Epidermal melanocyte (primary cell): ENCODE measurements around the gene COX7A2L.

DNA sequence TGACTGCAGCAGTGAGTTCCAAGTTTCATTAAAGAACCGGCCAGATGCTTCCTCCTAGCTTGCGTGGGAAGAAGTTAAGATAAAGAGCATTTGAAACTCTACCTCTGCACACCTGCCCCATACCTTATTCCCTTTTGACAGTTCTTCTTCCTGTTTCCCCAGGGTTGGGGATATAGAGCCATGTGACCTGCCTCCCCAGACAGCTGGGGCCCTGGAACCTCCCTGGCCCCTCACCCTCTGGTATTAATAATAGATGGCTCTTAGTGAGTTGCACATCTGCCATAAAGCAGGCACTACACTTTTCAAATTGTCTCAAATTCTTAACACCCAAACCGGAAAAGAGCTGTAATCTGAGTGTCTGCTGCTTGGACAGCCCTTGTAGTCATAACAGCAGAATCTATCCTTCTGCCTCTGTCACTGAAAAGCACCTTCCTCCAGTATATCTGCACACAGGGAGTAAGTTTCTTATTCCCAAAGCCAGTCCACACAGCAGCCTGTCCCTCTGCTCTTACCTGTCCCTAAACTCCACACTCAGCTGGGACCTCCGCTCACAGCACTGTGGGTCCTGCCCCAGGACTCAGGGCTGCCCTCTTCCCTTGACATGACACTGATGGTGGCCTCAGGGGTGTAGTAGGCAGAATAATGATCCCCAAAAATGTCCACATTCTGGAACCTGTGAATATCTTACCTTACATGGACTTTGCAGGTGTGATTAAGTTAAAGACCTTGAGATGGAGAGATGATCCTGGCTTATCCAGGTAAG lies 39.9 kb upstream of the EML4 start:
- RRBS = no CpG with 5 or more reads among the region's 4 CpGs

- RRBS = no CpG with 5 or more reads among the region's 1 CpG
Observed at GRCh38 chr2:42171603-42172053, 2.5 kb downstream of the EML4 start.

DNA sequence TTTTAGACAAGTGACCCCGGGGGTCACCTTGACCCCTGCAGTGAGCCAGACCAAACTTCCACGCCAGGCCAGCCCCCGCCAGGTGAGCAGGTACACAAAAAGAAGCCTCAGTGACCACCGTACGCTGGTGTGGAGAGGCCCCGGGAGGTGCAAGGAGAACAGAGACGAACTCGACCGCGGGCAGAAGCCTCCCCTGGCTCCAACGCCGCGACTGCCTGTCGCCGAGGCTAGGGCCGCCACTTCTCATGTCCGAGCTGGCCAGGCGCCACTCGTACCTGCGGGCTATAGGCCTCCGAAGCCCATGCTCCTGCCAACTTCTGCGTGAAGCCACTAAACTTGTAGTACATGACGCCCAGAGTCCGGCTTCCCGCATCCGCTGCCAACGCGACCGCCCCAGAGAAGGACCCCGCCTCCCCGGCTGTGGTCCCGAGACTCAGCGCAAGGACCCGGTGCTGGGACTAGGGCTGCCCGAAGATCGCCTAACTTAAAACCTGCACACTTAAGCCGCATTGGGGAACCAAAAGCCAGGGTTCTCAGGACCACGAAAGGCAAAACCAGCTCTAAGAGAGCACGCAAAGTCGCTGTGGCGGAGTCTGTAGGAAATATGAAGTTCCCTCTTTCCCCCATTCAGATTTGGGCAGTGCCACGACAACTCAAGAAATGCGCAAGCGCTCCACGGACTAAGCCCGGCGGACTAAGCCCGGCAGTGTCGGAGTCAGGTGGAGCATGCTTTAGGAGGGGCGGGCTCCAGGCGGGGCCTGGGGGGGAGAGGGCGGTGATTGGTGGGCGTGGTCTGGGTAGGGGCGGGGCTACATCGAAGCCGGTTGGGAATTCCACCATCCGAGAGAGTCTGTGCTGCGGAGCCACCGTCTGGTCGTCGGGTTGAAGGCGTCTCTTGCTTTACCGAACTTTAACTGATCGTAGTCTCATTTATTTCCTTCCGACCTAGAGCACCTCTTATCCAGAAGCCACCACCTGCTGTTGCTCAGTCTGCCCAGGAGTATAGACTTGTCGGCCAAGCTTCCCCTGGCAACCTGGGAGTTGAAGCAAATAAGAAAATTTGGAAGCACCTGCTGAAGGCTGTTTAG lies at the start of gene COX7A2L:
COX7A2L (minus strand) TSS at position 403 of the 1,088 bp plus-strand sequence.
- RRBS = 4% methylated on average over 9 of the region's 66 CpGs

- RRBS = no CpG with 5 or more reads among the region's 3 CpGs
Observed at GRCh38 chr2:42361903-42362401, 935 bp upstream of the COX7A2L start.

GRCh38 chr2:42569777-42570339 lies 1.4 kb downstream of the MTA3 start:
- RRBS = no CpG with 5 or more reads among the region's 5 CpGs

- RRBS = no CpG with 5 or more reads among the region's 26 CpGs
Observed at GRCh38 chr2:42811467-42812066, 19.2 kb upstream of the HAAO start.

DNA sequence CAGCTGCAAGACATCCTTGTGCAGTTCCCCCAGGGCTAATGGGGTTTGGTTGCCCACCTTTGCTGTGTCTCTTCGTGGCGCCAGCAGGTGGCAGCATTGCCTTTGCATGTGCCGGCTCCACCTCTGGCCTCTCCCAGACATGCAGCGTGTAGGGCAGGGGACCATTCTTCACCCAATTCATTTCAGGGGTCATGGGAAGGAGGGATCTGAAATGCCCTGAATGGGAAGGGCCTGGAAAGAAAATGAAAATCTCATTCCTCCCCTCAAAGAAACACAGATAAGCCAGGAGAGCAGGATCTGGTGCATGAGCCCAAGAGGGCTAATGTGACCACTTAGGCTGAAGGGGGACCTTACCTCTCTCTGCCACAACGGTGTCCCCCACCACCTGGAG lies 36.6 kb upstream of the HAAO start:
- RRBS = no CpG with 5 or more reads among the region's 5 CpGs

DNA sequence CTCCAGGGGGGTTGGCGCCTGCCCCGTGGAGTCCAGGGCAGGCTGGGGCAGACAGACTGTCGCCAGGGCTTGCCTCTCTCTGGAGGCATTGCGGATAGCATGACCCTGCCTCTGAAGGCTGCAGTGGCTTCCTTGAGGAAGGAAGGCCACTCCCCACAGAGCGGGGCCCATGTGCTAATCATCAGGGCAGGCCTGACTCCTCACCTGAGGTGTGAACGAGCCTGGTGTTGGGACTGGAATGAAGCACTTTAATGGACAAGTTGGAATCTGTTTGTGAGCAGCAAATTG lies 144.8 kb upstream of the HAAO start:
- RRBS = no CpG with 5 or more reads among the region's 6 CpGs

- RRBS = no CpG with 5 or more reads among the region's 19 CpGs
Observed at GRCh38 chr2:43026701-43027526, 199.5 kb downstream of the ZFP36L2 start.

DNA sequence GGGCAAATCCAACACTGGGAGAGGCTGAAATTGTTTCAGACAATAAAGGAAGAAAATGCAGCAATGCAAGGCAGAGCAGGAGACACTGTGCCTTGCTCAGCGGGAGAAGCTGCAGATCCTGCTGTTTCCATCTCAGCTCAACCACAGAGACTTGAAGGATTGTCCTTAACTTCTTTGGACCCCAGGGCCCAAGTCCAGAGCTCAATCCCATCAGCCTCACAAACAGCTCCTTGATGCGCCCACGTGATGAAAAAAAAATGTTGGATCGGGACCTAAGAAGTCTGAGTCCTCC lies 175.7 kb downstream of the ZFP36L2 start:
- RRBS = no CpG with 5 or more reads among the region's 4 CpGs

- RRBS = no CpG with 5 or more reads among the region's 7 CpGs
Observed at GRCh38 chr2:43071584-43071966, 154.8 kb downstream of the ZFP36L2 start.

- RRBS = no CpG with 5 or more reads among the region's 3 CpGs
Observed at GRCh38 chr2:43128604-43128933, 97.8 kb downstream of the ZFP36L2 start.

DNA sequence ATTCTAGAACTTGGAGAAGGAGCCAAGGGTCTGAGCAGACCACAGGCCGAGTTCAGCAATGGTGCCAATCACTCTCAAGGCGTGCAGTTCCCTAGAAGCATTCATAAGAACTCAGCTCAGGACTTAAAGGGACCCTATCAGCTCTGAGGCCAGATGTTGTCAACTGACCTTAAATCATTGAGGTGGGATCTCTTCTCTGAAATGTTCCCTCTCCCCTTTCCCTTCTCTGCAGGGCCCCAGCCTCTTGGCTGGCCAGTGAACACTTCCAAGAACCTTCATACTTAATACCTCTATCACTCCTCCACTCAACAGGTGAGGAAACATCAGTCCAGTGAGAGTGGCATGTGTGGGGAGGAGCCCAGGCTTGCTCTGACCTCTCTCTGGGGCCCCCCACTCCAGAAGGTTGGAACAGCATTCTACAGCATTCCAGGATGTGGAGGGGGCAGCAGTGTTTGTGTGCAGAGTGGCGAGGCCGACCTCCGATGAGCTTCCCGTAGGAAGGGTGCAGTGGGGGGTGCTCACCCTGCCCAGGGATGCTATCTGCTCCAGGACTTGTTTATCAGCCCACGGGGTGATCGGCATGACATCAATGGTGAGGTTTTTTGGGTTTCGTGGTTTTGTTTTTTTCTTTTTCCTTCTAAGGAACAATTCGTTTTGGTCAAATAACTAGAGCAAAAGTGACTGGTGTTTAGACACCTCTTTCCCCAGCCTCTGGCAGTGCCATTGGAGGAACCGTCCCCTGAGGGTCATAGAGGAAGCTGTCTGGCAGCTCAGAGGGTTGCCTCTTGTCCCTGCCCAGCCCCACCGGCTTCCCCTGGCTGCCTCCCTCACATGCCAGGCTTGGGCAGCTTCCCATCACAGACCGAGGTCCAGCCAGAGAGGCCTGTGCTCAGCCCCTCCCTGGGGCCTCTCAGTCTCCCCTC lies 96.7 kb downstream of the ZFP36L2 start:
- RRBS = no CpG with 5 or more reads among the region's 13 CpGs

DNA sequence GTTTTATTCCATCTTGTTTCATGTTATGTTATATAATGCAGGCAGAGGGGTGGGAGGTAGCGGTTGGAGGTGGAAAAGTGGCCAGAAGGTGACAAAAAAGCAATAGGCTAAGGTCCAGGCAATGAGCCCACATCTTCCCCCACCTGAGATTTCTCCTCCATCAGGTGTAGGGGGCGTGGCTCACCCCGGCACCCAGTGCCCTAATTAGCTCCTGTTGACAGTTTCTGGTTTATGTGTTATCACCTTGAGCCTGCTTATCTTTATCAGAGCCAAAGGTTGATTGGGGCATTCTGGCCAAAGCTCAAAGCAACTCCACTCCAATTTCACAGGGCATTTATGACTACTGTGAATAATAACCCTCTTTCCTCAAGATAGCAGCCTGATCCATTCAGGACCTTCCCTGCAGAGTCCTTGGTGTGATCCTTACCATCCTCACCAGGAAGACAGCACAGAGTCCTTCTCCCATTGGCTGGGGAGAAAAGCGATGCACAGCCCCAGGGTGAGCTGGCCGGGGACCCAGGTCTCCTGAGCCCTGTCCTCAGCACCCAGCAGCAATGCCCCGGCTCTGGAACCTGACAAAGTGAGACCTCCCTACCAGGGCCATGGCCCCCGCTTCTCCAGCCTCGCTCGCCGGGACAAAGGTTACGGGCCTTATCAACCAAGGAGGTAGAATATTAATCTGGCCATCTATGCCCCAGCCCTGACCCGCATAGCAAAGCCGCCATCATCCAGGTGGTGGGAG lies 64.7 kb downstream of the ZFP36L2 start:
- RRBS = 90% methylated on average over 6 of the region's 13 CpGs

DNA sequence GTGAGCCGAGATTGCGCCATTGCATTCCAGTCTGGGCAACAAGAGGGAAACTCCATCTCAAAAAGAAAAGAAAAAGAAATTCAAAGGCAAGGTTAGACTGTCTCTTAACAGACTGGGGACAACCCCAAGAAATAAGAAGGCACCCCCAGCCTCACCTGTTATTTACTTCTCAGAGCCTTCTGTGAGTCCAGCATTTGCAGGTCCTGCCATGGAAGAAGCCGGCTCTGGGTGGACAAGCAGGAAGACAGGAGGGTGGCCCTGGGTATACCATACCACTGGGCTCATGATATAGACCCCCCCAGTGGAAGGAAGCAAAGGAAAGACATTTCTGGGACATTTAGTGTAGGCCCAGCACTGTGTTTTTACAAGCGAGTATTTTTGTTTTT lies 52.5 kb downstream of the ZFP36L2 start:
- RRBS = no CpG with 5 or more reads among the region's 4 CpGs

DNA sequence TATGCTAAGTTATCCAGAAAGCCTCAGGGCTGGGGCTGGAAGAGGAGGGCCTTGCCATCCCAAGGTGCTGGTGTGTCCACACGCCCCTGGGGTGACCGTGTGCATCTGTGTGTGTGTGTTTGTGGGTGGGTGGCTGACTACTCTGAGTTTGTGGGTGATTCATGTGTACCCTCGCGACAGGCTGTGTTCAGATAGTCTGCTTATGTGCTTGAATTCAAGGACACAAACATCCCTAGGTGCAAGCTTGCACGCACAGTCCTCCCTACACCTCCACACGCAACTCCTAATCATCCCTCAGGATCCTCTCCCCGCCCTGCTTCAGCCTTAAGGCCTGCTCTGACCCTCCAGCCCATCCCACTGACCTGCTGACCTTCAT lies 33.2 kb downstream of the ZFP36L2 start:
- RRBS = no CpG with 5 or more reads among the region's 7 CpGs

DNA sequence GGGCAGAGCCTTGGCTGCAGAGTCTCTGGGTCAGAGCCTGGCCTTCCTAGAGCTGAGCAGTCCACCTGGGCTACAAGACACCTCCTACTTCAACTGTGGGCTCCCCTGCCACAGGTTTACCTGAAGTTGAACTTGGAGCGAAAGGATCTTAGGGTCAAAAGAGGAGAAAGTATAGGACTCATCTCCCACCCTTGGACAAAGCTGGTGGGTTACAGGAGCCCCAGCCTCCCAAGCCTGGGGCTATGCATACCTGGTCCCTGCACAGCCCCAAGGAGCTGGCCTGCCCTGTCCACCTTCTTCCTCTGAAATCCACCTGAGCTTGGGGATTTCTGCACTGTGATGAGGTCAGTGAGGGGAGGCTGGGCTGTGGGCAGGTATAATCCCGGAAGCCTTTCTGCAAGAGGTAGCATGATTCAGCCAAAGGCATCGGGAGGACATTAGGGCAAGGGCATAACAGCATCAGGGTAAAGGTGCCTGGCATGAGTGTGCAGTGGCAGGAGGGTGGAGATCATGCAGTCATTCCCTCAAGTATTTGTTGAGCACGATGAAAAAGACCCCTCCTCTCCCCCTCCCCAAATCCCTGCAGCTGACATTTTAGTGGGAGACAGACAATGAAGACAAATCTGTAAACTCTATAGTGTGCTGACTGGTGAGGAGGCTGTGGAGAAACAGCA lies 18.9 kb downstream of the ZFP36L2 start:
- RRBS = no CpG with 5 or more reads among the region's 4 CpGs

DNA sequence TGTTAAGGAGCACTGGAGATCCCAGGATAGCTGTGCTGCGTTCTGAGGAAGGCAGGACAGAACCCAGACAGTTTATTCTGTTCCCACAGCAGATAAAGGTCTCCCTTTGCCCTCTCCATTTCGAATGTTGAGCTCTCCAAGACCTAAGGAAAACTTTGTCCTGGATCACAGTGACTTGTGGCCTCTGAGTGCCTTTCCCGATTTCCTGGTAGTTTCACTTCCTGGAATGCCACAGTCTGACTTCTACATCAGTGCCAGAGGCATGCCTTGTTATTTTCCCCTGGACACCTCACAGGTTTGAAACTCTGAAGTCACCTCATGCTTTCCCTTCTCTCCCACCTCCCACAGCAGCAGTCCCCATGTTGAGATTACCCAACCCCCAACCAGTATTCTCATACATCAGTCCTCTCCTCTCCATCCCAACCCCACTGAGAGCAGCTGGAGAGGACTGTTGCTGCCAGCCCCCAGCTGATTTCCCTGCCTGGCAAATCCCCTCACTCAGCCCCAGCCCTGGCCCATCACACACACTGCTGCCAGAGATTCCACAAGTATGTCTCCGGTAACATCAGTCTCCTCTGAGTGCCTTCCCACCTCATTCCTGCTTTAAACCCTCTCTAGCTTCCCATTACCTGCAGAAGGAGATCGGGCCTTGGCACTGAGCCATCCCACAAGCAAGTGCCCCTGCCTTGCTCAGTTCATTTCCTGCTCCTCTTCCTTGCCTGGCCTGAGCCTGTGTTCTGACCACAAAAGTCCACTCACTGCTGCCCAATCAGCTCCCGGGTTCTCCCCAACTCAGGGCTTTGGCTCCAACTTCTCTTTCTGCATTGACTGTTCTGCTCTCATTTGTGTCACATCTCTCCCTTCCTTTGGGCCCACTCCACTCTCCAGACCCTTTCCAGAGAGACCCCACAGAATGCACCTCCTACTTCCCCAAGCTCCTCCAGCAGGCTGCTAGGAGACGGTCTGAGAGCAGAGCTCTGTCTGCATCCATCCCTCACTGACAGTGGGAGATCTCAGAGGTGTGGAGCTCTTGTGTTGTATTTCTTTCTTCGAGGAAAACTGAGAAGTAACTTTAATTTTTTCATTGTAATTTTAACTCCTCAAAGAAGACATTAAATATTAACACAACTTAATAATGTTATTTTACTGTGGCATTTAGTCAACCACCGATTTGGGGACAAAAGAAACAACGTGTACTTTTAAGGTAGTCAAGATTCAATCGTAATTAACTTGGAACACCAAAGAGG lies 50.6 kb upstream of the ZFP36L2 start:
- RRBS = no CpG with 5 or more reads among the region's 11 CpGs

DNA sequence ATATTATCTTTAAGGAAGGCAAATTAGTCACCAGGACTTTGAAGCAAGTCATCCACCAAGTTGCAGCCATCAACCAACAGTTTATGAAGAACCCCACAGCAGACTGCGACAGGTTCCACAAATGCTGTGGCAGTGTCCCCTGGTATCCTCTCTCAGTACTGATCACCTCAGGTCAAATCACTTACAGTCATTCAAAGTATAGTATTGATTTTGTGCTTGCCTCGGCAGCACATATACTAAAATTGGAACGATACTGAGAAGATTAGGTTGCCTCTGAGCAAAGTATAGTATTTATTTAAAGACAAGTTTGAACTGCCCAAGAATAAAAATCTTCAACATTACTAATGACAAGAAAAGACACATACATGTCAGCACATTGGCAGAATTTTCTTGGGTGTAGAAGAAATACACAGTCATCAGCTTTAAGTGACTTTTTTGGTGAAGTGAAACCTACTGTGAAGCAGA lies 181.7 kb upstream of the ZFP36L2 start:
- RRBS = no CpG with 5 or more reads among the region's 3 CpGs